Skeletal muscle satellite cell (primary cell): Measurements from ENCODE around the genes DPM3, SCAMP3 and CLK2.

- CAGE, long polyA plus RNA = no peak
Measured at GRCh38 chr1:155051777-155052812, 979 bp downstream of the ADAM15 start.

DNA sequence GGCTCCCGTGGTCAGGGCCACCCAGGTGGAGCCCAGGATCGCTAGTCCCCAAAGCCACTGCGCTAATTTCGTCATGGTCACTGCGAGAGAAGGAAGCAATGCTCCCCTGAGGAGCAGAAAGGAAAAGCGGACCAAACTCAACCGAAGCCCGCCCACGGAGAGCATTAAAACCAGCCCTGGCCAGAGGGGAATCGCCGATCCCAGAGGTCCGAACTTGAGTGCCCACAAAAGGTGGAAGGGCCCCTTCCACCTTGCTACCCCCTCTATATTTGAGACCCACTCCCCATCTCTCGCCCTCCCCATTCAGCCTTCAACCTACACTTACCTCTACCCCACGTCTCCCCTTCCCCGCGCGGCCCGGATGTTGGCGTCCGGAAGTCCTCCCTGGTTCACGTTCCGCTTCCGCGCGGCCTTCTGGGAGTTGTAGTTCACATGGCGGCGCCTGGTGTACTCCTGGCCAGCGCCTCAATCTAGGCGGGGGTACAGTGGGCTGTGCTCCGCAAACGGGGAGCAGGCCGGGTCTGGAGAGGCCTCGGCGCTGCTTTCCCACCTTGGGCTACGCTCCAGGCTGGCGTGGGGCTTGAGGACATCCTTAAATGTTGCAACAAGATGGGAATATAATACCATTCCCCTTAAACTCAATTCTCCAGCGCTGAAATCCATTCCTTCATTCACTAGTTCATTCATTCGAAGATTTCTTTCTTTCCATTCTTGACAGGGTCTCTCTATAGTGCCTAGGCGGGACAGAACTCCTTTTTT lies at the start of gene DPM3:
TSS of gene DPM3 (minus strand) at position 366 of the 759 bp plus-strand sequence.
- CAGE, long polyA plus RNA = start-site peak on the minus strand centred at position 364 of the sequence, 11 bp wide, 20 and 47 reads in 2 replicates

GRCh38 chr1:155177093-155177740 lies 3.6 kb downstream of the TRIM46 start:
- CAGE, long polyA plus RNA = no peak

DNA sequence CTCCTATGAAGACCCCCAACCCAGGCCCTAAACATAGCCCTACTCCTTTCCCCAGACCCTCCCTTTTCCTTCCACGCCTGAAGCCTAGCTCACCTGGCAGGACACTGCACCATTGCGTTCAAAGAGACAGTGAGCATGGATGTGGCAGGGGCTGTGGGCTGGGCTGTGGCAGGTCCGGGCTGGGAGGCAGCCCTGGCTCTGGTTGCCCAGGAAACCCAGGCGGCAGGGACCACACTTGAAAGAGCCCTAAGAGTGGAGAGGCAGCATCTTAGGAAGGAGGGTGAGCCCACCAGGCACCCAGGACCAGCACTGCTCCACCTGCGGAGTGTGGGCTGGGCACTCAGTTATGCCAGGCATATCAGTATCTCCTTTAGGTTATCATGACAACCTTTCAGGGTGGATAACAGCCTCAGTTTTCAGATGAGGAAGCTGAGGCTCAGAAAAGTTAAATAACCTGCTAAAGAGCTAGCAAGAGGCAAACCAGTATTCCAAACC lies 6.3 kb downstream of the THBS3 start:
- CAGE, long polyA plus RNA = no peak

- CAGE, long polyA plus RNA = no peak
Measured at GRCh38 chr1:155261729-155262857, at the start of gene SCAMP3. SCAMP3 (minus strand) TSS chr1:155262360.

GRCh38 chr1:155272798-155273977 lies at the start of gene CLK2:
CLK2 (minus strand) TSS chr1:155273504.
- CAGE, long polyA plus RNA = no peak

DNA sequence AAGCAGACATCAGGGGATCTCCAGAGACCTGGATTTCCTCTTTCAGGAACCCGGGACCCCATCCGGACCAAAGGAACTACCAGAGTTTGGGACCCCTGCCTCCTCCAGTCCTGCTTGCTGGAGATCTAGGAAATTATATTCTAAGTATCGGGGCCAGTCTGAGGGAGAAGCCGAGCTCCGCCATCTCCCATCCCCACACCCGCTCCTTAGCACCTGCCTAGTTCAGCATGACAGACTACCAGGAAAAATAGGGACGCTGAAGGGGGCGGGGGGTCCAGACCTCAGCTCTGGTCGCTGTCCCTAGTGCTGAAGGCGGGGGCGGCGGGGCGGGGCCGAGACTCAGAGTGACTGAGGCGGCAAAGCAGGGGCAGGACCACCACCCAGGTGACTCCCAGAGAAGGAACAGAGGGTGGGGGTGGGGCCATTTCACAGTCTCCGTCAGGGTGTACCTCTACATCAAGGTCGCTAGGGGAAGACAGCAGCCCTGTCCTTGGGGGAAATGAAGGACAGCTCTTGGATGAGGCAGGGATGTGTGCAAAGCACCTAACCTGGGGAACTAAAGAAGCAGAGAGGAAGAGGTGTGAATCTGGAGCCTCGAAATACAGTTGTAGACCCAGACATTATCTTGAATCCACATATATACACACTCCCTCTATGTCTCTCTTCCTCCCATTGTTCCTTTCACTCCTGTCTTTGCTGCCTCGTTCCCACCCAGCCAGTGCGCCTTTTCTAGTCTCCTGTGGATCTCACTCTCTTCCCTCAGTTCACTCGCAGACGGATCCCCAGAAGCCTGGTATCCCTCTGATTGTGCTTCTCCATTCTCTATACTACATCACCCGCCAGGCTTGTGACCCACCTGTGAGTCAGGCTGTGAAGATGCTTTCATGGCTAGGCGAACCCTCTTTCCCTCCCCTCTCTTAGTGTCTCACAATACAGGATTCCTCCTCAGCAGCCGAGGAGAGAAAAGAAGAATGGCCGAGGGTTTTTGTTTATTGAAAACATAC lies 1.1 kb downstream of the HCN3 start:
- CAGE, long polyA plus RNA = no peak

DNA sequence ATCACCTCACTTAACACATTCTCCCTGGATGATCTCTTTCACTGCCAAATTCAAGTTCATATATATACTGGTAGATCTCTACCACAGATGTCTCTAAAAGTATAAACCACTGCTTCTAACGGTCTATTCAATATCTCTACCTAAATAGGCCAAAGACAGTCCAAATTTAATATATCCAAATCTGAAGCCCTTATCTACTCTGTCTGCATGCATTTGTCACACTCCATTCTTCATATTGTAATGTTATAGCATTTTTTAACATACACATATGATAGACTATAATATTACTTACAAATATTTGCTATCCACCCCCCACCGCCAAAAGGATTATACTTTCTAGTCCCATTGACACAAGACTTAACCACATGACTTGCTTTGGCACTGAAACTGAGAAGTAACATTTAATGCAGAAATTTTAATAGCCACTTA lies 106.0 kb downstream of the ASH1L start:
- CAGE, long polyA plus RNA = no peak

DNA sequence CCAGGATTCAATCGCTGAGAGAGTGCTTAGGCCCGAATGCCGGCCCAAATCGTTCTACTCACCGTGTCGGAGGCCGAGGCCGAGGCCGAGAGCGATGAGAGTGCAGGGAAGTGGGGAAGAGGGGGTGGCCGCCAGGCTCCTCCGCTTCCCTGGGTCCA lies 633 bp downstream of the ASH1L start:
- CAGE, long polyA plus RNA = no peak

DNA sequence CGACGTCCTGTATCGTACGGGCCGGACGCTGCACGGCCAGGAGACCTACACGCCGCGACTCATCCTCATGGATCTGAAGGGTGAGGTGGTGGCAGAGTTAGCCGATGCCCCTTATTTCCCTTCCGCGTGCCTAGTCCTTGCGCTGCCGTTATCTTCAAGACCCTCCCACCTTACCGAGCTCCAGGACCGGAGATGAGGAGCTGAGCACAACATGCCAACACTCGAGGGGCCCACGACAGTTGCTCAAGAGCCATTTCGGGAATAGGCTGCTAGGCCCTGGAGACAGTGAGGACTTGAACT lies 413 bp downstream of the MSTO1 start:
- CAGE, long polyA plus RNA = no peak

DNA sequence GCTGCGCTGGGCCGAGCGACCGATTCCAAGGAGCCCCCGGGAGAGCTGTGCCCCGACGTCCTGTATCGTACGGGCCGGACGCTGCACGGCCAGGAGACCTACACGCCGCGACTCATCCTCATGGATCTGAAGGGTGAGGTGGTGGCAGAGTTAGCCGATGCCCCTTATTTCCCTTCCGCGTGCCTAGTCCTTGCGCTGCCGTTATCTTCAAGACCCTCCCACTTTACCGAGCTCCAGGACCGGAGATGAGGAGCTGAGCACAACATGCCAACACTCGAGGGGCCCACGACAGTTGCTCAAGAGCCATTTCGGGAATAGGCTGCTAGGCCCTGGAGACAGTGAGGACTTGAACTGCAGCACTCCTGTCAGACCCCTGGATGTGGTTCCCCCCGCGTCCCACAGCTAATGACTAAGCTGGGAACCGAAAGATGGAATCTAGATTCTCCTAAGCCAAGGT lies 57.1 kb downstream of the DAP3 start:
- CAGE, long polyA plus RNA = no peak

DNA sequence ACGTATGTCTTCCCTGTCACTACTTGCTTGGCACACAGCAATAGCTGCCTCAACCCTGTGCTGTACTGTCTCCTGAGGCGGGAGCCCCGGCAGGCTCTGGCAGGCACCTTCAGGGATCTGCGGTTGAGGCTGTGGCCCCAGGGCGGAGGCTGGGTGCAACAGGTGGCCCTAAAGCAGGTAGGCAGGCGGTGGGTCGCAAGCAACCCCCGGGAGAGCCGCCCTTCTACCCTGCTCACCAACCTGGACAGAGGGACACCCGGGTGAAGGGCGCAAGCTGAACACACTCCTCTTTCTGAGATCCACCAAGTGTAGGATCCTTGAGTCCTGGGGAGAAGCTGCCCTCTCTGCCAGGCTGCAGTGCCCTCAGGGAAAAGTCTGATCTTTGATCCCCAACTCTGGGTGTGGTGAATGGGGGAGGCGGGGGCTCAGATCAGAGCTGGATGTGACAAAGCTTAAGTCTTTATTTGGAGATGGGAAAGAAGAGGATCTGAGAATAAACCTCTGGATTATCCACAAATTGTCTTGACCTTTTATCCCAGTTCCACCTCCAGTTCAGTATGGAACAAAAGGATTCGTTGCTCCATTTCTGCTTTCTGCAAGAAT lies 1.2 kb downstream of the RXFP4 start:
- CAGE, long polyA plus RNA = no peak

DNA sequence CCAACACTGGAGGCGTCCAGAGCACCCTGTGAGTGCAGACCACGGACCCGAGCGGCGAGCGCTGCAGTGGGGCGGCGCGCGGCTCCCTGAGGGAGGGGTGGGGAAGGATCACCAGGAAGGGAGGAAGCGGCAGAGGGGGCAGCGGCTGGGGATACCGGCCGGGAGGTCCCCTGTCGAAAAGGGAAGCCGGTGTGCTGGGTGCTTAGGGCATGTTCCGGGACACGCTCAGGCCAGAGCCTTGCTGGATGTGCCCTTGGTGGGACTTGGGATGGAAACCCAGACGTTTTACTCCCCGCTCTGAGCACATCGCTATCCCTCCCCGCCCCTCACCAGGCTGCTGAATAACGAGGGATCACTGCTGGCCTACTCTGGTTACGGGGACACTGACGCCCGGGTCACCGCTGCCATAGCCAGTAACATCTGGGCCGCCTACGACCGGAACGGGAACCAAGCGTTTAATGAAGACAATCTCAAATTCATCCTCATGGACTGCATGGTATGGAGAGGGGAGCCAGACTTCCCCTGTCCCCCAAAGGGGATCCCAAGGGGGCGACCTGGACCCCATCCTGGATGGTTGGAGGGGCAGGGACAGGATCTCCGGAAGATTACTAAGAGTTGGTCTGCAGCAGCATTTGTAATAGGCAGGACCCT lies 473 bp downstream of the LAMTOR2 start:
- CAGE, long polyA plus RNA = no peak

DNA sequence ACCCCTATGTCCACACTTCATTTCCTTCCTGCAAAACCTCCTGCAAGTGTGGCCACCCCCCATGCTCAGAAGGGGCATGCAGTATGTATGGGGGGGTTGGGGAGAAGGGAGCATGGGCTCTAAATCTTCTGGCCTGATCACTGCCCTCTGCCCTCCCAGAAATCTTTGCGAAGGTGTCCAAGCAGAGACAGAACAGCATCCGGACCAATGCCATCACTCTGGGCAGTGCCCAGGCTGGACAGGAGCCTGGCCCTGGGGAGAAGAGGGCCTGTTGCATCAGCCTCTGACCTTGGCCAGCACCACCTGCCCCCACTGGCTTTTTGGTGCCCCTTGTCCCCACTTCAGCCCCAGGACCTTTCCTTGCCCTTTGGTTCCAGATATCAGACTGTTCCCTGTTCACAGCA lies 9.0 kb downstream of the RAB25 start:
- CAGE, long polyA plus RNA = no peak

DNA sequence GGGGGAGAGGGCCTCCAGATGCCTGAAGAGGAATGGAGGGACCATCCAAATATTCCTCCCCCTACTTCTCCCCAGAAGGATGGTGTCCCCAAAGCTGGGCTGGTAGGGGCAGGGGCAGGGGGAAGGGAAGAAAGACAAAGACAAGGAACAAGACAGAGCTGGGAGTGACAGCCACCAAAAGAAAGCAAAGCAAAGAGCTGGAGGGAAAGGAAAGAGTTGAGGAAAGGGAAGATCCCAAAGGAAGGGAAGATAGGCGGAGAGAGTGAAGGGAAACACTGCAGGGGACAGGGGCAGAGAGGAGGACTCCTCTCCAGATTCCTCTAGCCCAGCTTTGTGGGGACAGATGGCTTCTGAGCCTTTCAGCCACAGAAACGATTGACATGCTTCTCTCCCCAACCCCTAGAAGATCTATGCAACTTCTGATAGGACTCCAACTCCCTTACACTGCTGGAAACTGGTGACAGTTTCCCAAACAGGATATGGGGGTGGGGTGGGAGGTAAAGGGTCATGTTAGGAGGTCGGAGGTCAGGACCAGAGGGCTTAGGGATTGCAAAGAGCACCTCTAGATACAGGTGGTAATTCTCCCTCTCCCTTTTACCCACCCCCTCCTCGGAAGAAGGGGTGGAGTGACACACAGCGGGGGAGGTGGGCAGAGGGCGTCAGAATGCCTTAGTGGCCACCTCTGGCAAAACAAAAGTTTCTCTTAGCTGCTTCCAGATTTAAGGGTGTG lies 6.5 kb downstream of the MEX3A start:
- CAGE, long polyA plus RNA = no peak

GRCh38 chr1:156113408-156114056 lies 979 bp upstream of the LMNA start:
- CAGE, long polyA plus RNA = no peak

- CAGE, long polyA plus RNA = no peak
Measured at GRCh38 chr1:156132563-156132869, 18.0 kb downstream of the LMNA start.

DNA sequence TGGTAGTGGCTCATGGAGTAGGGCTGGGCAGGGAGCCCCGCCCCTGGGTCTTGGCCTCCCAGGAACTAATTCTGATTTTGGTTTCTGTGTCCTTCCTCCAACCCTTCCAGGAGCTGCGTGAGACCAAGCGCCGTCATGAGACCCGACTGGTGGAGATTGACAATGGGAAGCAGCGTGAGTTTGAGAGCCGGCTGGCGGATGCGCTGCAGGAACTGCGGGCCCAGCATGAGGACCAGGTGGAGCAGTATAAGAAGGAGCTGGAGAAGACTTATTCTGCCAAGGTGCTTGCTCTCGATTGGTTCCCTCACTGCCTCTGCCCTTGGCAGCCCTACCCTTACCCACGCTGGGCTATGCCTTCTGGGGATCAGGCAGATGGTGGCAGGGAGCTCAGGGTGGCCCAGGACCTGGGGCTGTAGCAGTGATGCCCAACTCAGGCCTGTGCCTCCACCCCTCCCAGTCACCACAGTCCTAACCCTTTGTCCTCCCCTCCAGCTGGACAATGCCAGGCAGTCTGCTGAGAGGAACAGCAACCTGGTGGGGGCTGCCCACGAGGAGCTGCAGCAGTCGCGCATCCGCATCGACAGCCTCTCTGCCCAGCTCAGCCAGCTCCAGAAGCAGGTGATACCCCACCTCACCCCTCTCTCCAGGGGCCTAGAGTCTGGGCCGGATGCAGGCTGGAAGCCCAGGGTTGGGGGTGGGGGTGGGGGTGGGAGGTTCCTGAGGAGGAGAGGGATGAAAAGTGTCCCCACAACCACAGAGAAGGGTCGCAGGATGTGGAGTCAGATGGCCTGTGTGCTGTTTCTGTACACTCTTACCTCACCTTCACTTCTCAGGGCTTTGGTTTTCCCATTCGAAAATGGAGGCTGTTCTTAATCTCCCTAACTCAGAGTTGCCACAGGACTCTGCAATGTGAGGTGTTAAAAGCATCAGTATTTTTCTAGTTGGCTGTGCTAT lies 18.4 kb upstream of the SEMA4A start:
- CAGE, long polyA plus RNA = start-site peak on the plus strand centred at position 114 of the sequence, 13 bp wide, 87 and 93 reads in 2 replicates

DNA sequence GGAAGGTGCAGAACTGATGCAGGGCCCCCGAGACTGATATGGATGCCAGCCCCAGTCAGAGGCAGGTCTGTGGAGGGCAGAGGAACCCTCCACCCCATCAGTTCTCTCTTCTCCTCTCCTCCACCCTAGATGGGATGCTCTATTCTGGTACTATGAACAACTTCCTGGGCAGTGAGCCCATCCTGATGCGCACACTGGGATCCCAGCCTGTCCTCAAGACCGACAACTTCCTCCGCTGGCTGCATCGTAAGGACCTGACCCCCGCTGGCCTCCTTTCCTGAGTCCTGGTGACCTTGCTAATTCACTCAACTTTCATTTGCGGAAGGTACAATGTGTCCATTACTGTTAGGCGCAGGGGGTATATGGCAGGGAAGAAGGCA lies 6.9 kb downstream of the SEMA4A start:
- CAGE, long polyA plus RNA = no peak

DNA sequence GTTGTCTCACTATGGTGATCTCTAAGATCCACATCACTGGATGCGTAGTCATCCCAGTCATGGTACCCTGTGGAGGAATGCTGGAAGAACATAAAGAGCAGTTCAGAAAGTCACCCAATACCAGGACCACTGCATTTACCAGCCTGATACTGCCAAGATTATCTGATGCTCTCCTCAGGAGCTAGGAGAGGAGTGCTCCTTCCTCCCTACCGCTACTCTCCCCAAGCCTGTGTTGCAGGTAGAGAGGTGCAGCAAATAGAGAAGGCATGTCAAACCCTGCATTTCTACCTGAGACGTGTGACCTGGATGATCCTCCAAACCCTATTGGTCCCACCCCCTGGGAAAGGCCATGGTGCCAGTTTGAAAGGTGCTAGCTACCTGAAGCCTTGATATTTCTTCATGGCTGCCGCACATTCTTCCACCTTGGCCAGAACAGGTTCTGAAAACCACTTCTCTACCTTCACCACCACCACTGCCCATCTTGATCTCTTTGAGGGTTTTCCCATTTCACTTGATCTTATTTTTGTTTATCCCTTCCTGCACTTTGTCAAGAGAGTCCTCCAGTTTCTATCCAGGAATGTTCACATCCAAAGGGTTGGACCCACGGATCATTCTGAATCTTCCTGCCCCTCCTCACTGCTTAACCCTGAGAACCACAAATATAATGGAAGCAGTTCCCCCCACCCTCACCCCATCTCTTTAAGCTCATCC lies 1.1 kb upstream of the PMF1 start:
- CAGE, long polyA plus RNA = no peak